Anterior vena cava (tissue), 1 donor: Measurements from ENCODE around the genes HCK, POFUT1, SUN5 and BPIFA2.

DNA sequence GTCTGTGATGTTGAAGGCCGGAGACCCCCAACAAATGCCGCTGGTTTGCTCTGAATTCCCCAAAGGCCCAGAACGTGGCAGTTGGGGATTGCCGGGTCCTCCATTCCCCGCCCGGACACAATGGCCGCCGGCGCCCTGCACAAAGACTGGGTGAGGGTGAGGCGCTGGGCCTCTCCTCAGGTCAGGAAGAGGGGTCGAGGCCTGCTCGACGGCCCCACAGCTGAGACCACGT, 419 bp upstream of the BCL2L1 start:
- PRO-cap: no peak

GRCh38 chr20:31723403-31724059, 863 bp upstream of the BCL2L1 start:
- PRO-cap: bidirectional peak, plus-strand start at chr20:31723715, minus-strand start at chr20:31723515; unidirectional peak, minus-strand start at chr20:31723916

DNA sequence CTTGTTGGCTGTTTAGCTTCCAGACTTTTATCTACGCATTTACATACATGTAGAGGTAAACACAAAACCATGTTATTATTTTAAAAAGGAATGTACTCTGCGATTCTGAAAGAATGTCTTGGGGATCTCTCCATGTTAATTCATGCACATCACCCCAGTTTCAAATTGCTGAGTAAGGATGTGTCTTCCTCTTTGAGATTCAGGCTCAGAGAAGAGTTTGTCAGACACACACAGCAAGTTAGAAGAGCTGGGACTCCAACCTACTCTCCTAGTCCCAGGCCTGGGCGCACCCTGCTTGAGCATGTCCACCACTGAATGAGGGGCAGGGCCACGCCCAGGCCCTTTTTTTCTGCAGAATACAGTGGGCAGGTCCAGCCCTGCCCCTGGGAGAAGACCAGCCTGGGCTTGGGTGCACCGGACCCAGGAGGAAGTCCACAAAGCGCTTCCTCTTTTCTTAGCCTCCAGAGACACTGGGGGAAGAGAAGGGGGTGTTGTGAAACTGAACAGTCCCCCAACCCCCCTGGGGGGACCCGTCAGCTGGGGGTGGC, 11.9 kb upstream of the HCK start:
- PRO-cap: no peak

GRCh38 chr20:32051917-32052548, at the start of gene HCK:
HCK (plus strand) TSS chr20:32052242.
- PRO-cap: unidirectional peak, plus-strand start at chr20:32052224; unidirectional peak, plus-strand start at chr20:32052283

DNA sequence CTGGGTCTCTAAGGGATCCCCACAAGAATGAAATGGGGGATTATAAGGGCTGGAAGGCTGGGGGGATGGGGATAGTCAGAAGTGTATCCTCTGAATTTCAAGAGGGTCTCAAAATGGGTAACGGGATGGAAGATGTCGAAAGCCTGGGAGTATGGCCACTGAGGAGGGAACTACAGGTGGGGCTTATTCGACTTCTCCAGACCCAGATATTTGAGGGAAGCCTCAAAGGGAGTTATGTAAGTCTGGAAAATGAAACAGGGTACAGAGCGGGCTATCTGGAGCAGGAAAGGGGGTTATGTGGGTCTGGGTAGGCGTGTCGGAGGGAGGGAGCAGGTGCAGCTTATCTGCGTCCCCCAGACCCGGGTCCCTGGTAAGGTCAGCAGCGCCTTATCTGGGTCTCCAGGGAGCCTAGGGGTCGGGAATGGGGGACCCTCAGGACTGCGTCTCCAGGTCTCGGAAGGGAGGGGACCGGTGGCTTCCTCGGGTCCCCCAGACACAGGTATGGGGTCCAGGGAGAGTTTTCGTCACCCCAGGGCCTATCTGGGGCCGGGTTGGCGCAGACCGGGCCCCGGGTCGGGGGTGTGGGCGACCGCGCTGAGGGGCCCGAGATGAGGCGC, 502 bp downstream of the PLAGL2 start:
- PRO-cap: no peak

GRCh38 chr20:32207550-32208562, at the start of gene POFUT1:
POFUT1 (plus strand) TSS chr20:32207880.
- PRO-cap: bidirectional peak, plus-strand start at chr20:32207910, minus-strand start at chr20:32207741

DNA sequence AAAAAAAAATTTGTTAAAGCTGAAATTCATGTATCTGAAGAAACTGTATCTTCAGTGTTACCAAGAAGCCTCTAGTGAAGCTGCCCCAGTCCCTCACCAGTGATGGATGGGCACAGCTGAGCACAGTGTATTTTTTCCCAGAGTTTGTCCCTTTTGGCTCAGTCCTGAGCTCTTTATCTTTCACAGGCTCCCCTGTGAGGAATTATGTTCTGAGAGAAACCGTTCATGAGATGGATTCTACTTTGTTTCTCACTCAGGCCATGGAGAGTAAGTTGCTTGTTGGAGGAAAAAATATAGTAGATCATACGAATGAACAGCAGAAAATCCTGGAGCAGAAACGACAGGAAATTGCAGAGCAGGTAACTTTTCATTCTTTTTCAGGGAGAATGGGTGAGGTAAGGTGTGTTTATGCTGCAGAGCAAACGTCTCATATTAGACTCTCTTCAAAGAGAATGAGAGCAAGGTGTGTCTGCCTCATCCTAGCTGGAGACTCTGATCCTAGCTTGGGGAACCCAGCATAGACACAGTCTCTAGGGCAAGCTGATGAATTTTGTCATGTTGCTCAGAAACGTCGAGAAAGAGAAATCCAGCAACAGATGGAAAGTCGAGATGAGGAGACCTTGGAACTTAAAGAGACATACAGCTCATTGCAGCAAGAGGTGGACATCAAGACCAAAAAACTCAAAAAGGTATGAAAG, 38.7 kb downstream of the KIF3B start:
- PRO-cap: no peak

GRCh38 chr20:32333956-32334964, 23.9 kb upstream of the ASXL1 start:
- PRO-cap: no peak

DNA sequence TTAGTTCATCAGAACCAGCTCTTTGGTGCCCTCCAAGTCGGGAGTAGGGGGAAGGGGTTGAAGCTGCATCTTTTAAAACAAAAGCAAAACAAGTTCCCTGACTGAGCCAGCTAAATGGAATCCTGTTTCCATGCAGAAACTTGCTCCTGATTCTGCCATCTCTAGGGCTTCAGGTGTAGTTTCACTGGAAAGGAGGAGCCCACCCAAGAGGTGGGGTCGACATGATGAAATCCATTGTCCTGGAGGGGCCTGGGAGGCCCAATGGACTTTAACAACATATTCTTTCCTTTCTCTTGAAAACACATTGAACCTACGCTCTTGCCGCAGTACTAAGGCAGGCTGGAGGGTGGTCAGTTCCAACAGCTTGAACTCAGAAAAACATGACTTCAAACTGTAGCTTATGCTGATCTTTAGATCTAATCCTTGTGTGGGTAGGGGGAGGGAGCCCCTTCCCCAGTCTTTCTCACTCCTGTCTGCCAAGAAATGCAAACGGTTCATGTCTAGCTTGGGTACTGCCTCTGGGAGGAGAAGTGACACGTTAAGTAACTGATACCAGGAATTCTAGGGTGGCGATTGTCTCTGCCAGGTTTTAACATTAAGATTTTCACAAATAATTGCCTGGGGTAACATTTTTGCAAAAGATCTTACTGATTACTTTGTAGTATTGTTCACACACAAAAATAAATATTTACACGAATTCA, 86.9 kb downstream of the ASXL1 start:
- PRO-cap: no peak

- PRO-cap: no peak
These were observed 74.7 kb downstream of the NOL4L start for GRCh38 chr20:32510184-32511027.

- PRO-cap: no peak
These were observed 68.1 kb downstream of the NOL4L start for GRCh38 chr20:32516861-32517681.

GRCh38 chr20:32621085-32621926, 36.2 kb upstream of the NOL4L start:
- PRO-cap: no peak

DNA sequence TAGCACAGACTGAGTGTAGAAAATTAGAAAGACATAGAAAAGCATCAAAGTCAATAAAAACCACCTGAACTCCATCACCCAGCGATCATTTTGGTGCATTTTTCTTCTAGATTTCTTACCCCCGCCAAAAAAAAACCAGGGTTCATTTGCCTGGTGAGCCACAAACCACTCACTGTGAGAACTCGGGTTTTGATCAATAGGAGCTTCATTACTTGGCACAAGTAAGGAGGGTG, 36.5 kb downstream of the SUN5 start:
- PRO-cap: no peak

DNA sequence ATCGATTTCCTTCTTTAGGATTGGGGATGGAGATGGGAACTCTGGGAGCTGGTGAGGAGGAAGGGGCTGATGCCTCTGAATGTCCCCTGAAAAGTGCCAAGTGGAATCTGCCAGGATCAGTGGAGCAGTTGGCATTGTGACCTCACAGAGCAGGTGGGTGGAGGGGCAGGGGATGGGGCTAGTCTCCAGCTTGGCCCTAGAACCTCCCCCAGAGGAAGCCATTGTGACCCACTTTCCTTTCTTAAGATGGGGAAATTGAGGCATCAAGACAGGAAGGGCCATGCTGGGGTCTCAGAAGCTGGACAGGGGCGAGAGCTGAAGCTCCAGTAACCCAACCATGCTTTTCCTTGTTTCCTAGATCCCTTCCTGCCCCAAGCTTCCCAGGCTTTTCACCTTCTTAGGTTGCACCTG, at the start of gene SUN5:
TSS of gene SUN5 (minus strand) at position 95 of the 411 bp plus-strand sequence.
- PRO-cap: no peak

DNA sequence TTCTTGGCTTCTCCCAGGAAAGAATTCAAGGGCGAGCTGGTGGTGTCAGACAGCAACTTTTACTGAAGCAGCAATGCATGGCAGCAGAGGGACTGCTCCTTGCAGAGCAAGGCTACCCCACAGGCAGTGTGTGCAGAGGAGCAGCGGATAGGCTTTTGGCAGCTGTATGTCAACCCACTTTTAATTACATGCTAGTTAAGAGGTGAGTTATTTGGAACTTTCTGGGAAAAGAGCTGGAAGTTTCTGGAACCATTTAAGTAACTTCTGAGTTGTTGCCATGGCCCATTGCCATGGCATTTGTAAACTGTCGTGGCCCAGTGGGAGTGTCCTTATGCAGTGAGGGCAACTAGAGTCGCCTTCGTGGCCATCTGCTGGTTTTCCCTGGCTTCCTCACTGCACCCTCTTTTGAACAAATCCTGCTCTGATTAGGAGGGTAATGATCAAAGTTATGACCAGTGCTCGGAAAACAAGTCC, 34.0 kb downstream of the BPIFB4 start:
- PRO-cap: no peak

- PRO-cap: no peak
These were observed at the start of gene BPIFA2 for GRCh38 chr20:33168092-33168243. BPIFA2 (plus strand) TSS chr20:33168159.

DNA sequence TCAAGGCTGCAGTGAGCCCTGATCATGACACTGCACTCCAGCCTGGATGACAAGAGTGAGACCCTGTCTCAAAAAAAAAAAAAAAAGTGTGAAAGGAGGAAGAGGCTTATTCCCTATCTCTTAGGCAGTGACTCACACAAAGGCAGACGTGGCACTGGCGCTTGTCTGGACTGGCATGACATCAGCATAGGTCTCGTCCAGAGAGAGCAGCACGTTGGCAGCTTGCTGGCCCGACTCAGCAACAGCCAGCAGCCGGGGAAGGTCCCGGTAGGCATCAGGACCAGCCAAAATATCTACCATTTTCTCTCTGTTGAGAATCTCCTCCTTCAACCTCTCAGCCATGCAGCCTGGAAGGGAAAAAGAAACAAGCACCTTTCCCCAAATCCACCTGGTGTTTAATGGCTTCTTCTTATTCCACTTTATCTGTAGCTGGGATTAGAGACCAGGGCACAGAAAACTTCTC, 14.1 kb downstream of the CDK5RAP1 start:
- PRO-cap: no peak

GRCh38 chr20:33401838-33402117, 459 bp upstream of the CDK5RAP1 start:
- PRO-cap: no peak

DNA sequence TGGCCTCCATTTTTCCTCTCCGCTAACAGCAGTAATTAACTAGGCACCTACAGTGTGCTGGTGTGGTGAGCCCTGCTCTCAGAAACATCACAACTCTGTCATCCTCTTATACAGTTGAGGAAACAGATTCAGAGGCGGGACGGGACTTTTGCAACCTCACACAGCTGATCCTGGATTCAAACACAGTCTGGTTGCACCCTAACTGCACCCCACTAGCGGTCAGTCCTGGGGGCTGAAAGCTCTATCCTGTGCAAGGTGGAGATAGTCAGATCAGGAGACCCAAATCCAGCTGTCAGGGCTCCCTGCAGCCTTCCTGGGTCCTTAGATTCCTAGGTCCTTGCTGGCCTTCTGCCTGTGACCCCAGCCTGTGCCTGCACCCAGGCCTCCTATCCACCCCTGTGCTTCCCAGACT, 1.1 kb downstream of the SNTA1 start:
- PRO-cap: no peak

DNA sequence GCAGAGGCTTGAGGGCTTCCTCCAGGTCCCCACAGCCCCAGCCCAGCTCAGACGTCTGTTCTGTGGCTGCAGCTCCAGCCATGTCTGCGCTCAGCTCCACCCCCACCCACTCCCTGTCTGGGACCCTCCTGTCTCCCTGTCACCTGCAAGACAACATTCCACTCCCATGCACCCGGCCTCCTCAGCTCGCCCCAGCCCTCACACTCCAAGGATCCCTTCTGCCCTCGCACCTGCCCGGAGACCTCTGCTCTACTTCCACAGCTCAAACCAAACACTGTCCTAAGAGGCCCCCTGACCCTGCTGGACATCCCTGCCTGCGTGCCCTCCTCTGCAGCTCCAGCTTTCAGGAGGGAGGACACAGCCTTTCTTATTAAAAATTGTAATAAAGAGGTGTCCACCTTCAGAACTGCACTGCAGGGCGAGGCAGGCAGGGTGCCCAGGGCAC, 7.2 kb upstream of the C20orf144 start:
- PRO-cap: no peak